Stomach (tissue), 7 donors: ENCODE results near the genes RAB9A, ASB11 and VEGFD.

DNA sequence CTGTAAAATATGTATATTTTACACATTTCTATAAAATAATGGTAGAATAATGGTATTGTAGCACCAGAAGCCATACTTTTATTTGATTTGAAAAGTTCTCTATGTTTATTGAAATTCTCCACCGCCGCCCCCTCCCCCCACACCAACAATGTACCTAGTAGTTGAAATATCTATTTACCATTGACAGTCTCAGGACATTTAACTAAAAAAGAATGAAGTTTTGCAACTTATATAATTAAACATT lies 59.2 kb upstream of the FRMPD4 start:
- PRO-cap = no peak
- RAMPAGE, long total RNA, 5 experiments = no peak in any of the 5 experiments
- RRBS = no CpG with 5 or more reads among the region's 2 CpGs

GRCh38 chrX:12719596-12719933 lies 71.6 kb upstream of the PRPS2 start:
- PRO-cap = no peak
- RAMPAGE, long total RNA, 5 experiments = no peak in any of the 5 experiments

GRCh38 chrX:12843853-12844341 lies 23.0 kb upstream of the TLR7 start:
- PRO-cap = no peak
- RAMPAGE, long total RNA, 5 experiments = no peak in any of the 5 experiments
- RRBS = no CpG with 5 or more reads among the region's 6 CpGs

GRCh38 chrX:12978954-12979567 lies 4.2 kb downstream of the TMSB4X start:
- PRO-cap = no peak
- RAMPAGE, long total RNA, 5 experiments = no peak in any of the 5 experiments
- RRBS = no CpG with 5 or more reads among the region's 5 CpGs

DNA sequence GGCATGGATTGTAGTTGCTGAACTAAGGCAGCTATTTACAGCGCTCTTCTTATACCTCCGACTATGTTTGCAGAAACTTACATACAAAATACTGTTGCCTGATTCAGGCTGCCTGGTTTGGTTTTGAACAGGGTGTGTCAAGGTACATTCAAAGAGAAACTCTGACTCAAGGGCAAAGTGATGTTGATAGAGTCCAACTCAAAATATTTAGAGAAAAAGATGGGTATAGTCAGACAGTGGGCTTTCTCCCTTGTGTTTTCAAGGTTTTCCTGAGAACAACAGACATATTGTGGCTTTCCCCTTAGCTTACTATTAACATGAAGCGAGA lies 31.0 kb downstream of the FAM9C start:
- PRO-cap = no peak
- RAMPAGE, long total RNA, 5 experiments = no peak in any of the 5 experiments
- RRBS = no CpG with 5 or more reads among the region's 3 CpGs

GRCh38 chrX:13028645-13029423 lies 15.6 kb downstream of the FAM9C start:
- PRO-cap = no peak
- RAMPAGE, long total RNA, 5 experiments = no peak in any of the 5 experiments
- RRBS = no CpG with 5 or more reads among the region's 3 CpGs

DNA sequence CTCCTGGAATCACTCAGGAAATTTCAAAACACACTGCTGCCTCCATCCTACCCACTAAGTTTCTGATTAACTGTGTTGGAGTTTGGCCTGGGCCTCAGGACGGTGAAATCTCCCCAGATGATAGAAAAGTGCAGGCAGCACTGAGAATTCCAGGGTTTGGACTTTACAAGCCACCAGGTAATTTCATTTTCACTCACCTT lies 3.4 kb upstream of the FAM9C start:
- PRO-cap = no peak
- RAMPAGE, long total RNA, 5 experiments = no peak in any of the 5 experiments
- RRBS = no CpG with 5 or more reads among the region's 1 CpG

- PRO-cap = unidirectional peak, minus-strand start at chrX:13091190
- RAMPAGE, long total RNA, 5 experiments = no peak in any of the 5 experiments
- RRBS = no CpG with 5 or more reads among the region's 6 CpGs
Measured at GRCh38 chrX:13090970-13091541, 46.6 kb upstream of the FAM9C start.

GRCh38 chrX:13167214-13167875 lies 122.9 kb upstream of the FAM9C start:
- PRO-cap = no peak
- RAMPAGE, long total RNA, 5 experiments = no peak in any of the 5 experiments
- RRBS = no CpG with 5 or more reads among the region's 5 CpGs

- PRO-cap = unidirectional peak, minus-strand start at chrX:13203475
- RAMPAGE, long total RNA, 5 experiments = no peak in any of the 5 experiments
- RRBS = 79% methylated on average over 3 of the region's 4 CpGs
Measured at GRCh38 chrX:13203377-13203697, 116.5 kb downstream of the ATXN3L start.

GRCh38 chrX:13489482-13489926 lies 79.9 kb upstream of the EGFL6 start:
- PRO-cap = no peak
- RAMPAGE, long total RNA, 5 experiments = no peak in any of the 5 experiments
- RRBS = no CpG with 5 or more reads among the region's 6 CpGs

DNA sequence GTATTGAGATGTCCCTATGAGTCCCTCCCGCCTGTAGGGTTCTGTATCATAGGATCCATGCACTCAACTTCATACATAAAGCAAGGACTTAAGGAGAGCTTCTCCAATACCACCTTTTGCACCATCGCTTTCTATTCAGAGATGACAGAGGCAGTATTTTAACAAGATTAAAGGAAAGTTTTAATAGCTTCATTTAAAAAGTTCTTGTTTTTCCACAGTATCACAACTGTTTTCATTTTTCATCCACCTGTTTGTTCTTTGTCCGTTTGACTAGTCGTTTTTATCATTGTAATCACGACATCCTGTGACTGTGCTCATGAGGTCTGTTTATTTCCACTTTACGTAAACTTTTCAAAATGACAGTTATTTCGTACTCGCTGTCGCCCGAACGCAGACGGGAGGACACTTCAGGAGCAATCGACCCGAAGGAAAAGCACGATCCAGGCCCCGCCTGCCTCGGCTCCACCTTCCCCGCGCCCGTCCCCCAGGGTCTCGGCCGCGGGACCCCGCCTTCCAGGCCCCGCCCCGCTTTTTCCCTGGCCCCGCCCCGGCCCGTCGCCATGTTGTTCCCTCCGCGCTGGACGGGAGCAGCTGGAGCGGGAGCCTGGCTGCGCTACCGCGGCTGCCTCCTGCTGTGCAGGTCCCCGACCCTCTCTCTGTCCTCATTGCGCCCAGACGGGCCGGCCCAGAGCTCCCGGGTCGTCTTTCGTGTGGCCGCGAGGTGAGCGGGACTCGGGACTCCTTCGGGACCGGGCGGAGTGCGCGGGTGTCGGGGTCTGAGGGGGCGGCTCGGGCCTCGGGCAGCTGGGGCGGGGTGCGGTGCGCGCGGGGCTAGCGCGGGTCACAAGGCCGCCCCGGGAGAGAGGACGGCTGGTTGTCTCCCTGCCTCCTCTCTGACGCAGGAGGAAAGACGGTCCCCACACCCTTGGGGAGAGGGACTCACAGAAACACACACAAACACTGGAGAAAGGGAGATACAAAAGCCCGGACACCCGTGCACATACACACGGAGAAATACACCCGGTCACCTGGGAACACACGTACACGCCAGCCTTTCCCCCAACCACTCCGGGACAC lies at the start of gene RAB9A:
Gene RAB9A (plus strand): TSS at position 561 of the 1,077 bp plus-strand sequence.
- PRO-cap = bidirectional peak, plus-strand start at position 561 of the sequence, minus-strand start at position 458 of the sequence; unidirectional peak, plus-strand start at position 846 of the sequence
- RAMPAGE, long total RNA, 5 experiments = start-site peak on the plus strand in 4 of 5 experiments, centred at positions 575 to 590 of the sequence, 97 to 377 reads per replicate
- RRBS = 5% methylated on average over 25 of the region's 76 CpGs

GRCh38 chrX:13749131-13749570 lies 14.6 kb downstream of the OFD1 start:
- PRO-cap = no peak
- RAMPAGE, long total RNA, 5 experiments = start-site peak on the plus strand in 2 of 5 experiments, at chrX:13749421-13749556 at its widest, 15 to 23 reads per replicate
- RRBS = no CpG with 5 or more reads among the region's 2 CpGs

DNA sequence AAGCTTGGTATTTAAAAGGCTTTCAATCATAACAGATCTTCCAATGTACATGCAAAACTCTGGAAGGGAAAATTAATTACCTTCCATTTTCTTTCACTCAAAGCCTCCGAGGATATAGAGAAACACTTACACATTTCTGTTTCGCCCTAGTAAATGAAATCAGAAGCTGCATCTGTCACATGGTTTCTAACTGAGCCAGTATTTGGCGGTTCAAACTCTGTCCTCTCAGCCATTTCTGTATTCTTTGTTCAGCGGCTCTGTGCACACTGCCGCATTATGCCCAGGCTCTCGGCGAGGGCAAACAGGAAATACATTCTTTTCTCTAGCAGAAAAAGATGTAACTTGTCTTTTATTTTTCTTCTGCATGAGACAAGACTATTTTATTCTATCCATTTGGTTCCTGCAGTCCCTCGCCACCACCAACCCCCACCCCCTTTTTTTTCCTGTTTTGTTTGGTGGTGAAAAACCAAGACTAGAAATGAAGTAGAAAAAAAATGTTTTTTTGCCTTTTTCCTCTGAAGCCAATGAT lies 71.4 kb upstream of the GPM6B start:
- PRO-cap = no peak
- RAMPAGE, long total RNA, 5 experiments = no peak in any of the 5 experiments
- RRBS = no CpG with 5 or more reads among the region's 8 CpGs

DNA sequence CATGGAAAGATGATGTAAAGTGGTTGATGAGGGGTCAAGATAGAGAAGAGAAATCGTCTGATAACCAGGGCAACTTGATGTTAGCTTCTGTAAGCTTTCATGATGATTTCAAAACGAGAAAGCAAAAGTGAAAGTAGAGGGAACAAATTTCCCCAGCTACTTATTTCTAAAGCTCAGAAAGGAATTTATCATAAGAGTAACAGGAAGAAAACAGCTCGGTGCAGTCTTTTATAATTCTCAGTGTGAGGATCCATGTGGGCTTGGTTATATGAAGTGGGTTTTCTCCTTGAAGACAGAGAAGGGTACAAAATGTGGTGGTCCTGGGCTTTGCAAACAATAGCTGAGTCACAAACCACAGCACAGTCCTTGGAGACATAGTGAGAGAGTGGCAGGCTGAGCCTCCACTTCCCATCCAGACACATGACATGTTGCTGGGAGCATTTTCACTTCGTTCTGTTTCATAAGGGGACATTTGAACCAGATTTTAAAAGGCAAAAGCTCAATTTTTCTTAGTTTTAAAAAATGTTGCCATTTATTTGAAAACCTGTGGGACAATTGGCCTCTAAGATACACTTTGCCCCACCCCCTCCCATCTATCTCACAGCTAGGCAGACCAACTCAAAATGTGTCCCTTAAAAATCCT lies 32.0 kb upstream of the GLRA2 start:
- PRO-cap = unidirectional peak, plus-strand start at position 191 of the sequence
- RAMPAGE, long total RNA, 5 experiments = no peak in any of the 5 experiments
- RRBS = no CpG with 5 or more reads among the region's 4 CpGs

GRCh38 chrX:15299978-15300624 lies 15.3 kb downstream of the ASB11 start:
- PRO-cap = no peak
- RAMPAGE, long total RNA, 5 experiments = no peak in any of the 5 experiments
- RRBS = no CpG with 5 or more reads among the region's 3 CpGs

DNA sequence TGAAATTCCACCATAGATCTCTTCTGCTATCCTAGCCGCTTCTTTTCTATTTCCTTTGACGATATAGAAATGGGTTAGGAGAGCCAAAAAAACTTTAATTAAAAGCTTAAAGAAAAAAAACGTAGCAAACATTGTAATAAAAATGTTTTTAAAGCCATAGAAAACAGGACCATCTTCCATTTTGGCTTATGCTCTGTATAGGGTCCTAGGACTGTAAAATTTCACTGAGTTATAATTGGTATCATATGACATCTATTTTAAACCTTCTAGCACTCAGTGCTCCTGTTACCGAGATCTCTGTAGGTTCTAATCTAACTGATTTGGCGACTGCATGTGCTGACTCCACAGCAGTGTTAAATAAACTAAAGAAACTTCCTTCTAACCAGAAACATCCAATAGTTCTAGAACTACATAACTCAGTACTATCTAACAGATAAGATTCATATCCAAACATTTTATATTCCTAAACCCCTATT lies at the start of gene ASB11:
Gene ASB11 (minus strand): TSS at position 215 of the 476 bp plus-strand sequence.
- PRO-cap = no peak
- RAMPAGE, long total RNA, 5 experiments = start-site peak on the minus strand in 1 of 5 experiments, centred at position 206 of the sequence, 9 reads per replicate
- RRBS = no CpG with 5 or more reads among the region's 5 CpGs

DNA sequence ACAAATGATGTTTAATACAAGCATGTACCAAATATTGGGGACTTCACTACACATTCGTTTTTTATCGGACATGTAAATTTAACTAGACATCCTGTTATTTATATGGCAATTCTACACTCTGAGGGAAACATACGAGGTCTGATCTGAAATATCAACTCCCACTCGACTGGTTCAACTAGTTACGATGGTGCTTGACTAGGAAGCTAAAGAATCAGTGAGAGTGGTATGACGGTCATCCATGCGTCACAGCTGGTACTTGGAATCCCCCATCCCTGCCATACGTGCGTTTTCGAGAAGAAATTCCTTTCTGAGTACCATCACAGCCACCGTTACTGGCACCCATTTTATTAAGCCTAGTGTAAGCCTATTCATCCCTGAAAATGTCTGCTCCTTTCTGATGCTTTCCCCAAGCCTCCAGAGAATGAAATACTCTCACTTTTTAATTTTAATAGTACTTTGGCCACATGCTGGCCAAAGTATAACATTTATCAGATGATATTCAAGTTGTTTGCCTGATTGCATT lies 701 bp upstream of the PIGA start:
- PRO-cap = no peak
- RAMPAGE, long total RNA, 5 experiments = no peak in any of the 5 experiments
- RRBS = no CpG with 5 or more reads among the region's 11 CpGs

- PRO-cap = no peak
- RAMPAGE, long total RNA, 5 experiments = no peak in any of the 5 experiments
- RRBS = no CpG with 5 or more reads among the region's 2 CpGs
Measured at GRCh38 chrX:15384313-15384593, at the start of gene VEGFD. Gene VEGFD (minus strand): TSS chrX:15384413.

DNA sequence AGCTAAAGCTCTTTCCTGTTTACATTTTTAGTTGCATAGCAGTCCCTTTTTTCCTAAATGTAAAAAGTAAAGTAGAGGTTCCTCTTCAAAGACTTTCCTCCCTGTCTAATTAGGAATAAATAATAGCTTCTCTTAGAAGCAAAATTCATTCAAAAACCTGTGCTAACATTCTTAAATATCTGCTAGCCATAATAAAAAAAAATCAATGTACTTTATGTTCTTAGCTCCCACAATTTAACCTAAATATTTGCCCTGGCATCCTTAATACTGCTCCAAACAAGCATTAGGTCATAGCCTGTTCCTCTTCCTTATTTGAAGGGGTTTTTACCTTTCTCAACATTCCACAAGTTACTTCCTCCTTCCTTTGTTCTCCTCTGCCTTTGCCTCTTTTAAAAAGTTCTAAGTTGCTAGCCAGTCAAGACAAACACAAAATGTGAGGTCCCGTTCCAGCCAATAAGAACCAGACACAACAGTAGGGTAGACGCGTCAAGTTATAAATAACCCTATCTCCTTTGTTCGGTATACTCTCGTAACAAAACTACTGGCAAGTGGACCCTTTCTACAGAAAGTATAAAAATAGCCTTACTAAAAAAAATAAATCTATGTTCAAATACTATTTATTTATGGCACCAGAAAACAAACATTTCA lies 6.2 kb upstream of the ACE2 start:
- PRO-cap = no peak
- RAMPAGE, long total RNA, 5 experiments = no peak in any of the 5 experiments
- RRBS = no CpG with 5 or more reads among the region's 5 CpGs